SEM (cell line): ENCODE results near the genes NRIP2 and TEAD4.

GRCh38 chr12:2267584-2268110, 214.9 kb downstream of the CACNA1C start:
- PRO-cap = no peak

DNA sequence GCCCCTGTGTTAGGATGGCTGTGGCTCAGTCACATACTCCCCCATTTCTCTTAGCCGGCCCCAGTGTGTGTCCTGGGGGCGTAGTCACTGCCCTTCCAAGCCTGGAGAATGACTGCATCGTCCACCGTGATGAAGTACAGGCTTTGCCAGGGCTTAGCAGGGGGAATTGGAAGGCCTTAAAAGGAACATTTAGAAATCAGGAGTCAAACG, 293.7 kb downstream of the CACNA1C start:
- PRO-cap = no peak

- PRO-cap = no peak
Measured at GRCh38 chr12:2752609-2752986, 42.2 kb upstream of the FKBP4 start.

GRCh38 chr12:2798263-2799318, 3.8 kb downstream of the FKBP4 start:
- PRO-cap = no peak

DNA sequence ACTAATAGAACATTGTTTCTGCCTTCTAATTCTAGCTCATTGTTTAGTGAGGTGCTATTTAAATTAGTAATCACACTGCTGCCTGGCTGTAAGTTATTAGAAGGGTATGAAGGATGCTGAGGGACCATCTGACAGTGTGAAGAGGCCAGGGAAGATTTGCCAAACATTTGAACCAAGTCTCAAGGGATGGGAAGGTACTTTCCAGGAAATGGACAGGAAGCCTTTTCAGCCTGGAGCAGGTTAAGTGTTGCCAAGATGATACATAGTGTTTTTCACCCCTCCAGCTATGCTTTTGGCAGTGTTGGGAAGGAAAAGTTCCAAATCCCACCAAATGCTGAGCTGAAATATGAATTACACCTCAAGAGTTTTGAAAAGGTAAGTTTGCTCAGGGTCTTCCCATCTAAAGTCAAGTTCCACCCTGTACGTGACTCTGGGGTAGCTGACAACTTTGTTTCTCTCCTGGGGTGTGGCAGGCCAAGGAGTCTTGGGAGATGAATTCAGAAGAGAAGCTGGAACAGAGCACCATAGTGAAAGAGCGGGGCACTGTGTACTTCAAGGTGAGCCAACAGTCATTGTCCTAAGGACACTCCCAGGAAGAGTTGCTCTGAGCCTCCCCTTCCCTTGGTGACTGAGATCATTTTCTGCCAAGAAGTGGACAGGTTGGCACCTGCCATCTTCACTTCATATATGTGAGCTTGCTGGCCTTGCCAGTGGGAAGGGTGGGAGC, 5.0 kb downstream of the FKBP4 start:
- PRO-cap = no peak

DNA sequence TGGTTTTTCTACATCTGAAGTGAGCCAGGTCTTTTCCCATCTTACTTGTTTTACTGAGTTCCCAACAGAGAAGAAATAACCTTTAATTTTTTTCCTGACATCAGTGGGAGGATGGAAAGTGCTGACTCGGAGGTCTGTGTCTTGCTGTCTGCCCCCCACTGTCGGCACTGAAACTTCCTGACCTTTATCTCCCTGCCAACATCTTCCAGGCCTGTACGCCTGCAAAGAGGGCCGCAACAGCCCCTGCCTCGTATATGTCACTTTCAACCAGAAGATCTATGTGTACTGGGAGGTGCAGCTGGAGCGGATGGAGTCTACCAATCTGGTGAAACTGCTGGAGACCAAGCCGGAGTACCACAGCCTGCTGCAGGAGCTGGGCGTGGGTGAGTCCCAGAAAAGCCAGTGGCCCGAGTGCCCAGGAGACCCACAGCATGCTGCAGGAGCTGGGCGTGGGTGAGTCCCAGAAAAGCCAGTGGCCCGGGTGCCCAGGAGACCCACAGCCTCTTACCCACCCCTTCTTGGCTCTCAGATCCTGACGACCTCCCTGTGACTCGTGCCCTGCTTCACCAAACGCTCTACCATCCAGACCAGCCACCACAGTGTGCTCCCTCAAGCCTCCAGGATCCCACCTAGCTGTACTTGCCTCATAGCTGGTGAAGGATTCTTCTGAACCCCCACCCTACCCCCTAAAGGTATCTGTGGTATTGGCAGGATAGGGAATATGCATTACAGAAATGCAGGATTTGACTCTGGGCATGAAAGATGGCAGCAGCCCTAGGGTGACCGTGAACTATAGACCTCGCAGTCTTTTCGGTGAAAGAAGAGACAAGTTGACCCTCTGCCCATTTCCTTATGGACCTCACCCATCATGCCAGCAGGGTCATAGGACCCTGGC, 11.0 kb downstream of the NRIP2 start:
- PRO-cap = no peak

DNA sequence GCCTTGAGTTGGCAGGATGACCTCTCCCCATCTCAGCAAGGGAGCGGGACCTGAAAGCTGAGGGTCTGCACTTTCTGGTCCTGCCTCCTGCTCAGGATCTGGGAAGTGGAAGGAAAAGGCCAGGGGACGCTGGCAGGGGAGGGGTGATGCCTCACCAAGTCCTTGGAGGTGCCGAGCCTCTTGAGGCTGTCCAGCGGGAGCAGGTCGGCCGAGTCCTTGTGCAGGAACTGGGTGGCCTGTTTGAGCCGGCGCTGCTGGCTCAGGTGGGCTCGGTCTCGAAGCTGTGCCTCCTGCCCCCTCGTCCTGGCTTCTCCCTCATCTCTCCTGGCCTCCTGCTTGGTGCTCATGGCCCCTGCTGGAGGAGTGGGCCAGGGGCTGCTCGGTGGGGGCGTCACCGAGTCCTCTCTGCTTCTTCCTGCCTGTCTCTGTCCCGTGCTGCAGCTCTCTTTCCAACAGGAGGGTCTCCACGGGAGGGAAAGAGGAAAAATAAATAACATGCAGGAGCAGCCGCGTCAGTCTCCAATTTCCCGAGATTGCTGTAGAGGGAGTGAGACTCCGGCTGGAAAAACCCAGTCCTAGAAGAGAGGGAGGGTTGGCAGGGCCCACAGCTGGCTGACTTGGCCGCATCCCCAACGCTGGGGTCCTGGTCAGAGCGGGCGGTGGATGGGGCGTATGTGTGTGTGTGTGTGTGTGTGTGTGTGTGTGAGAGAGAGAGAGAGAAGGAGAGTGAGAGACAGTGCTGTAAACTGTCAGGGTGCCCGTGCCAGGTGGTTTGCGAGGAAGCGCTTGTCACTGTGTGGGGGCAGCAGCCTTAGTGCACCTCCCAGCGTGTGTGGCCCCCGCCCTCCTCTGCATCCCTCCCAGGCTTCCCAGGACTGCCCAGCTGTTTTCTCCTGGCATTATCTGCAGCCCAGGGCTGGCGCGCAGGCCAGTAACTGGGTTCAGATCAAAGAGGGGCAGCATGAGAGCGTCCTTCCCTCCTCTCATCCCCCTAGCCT, at the start of gene NRIP2:
NRIP2 (minus strand) TSS at position 549 of the 998 bp plus-strand sequence.
- PRO-cap = no peak

GRCh38 chr12:2893003-2893417, 2.3 kb downstream of the TULP3 start:
- PRO-cap = no peak

DNA sequence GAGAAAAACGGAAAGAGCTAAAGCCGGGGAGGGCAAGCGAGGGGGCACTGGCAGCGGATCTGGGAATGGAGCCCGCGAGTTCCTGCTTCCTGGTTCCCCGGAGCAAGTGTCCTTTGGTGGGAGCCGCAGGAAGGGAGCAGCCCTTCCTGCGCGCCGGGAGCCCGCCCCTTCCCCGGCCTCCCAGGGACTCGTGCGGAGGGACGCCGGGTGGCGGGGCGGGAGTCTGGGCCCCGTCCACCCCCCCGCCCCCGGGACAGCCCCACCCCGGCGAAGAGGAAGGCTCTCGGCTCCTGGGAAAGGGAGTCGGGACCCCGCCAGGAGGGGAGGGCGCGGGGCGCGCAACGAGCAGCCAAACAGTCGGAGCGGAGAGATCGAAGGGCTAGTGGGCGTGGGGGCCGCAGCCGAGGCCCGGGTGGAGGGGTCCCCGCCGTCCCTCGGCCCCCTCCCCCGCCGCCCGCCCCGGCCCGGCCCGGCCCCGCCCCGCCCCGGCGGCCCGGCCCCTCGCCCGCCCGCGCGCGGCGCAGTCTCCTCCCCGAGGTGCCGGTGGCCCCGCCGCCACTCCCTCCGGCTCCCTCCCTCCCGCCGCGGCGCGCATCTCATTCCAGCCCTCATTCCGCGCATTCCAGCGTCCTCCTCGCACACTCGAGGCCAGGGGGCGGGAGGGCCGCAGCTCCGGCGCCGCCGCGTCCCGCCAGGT, at the start of gene TEAD4:
TEAD4 (plus strand) TSS at position 611 of the 697 bp plus-strand sequence.
- PRO-cap = bidirectional peak, plus-strand start at position 20 of the sequence, minus-strand start outside the sequence; bidirectional peak, plus-strand start at position 611 of the sequence, minus-strand start at position 354 of the sequence

DNA sequence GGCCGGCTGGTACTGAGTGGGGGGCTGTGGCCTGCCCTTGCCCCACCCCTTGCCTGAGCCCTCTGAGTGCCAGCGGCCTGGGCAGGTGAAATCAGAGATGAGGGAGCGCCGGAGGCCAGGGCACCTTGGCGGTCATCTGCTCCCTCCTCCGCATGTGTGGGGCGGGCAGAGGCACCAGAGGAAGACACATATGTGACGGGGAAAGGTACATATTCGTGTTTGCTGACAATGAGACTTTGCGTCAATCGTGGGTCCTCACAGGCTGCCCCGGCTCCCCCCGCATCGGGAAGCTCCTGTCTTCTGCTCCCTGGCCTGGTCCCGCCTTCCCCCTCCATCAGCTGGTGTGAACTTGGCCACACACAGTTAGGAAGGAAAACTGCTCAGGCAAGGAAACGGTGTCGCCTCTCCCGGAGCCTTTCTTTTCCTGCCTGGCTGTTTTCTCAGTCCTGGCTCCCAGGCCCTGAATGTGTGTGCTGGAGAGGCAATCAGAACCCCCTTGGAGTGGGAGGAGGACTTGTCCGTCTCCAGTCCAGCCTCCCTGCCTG, 44.5 kb upstream of the TSPAN9 start:
- PRO-cap = no peak

GRCh38 chr12:3049460-3049831, 27.7 kb upstream of the TSPAN9 start:
- PRO-cap = no peak

GRCh38 chr12:3213904-3214054, 136.6 kb downstream of the TSPAN9 start:
- PRO-cap = no peak

- PRO-cap = no peak
Measured at GRCh38 chr12:3218526-3218858, 141.3 kb downstream of the TSPAN9 start.

DNA sequence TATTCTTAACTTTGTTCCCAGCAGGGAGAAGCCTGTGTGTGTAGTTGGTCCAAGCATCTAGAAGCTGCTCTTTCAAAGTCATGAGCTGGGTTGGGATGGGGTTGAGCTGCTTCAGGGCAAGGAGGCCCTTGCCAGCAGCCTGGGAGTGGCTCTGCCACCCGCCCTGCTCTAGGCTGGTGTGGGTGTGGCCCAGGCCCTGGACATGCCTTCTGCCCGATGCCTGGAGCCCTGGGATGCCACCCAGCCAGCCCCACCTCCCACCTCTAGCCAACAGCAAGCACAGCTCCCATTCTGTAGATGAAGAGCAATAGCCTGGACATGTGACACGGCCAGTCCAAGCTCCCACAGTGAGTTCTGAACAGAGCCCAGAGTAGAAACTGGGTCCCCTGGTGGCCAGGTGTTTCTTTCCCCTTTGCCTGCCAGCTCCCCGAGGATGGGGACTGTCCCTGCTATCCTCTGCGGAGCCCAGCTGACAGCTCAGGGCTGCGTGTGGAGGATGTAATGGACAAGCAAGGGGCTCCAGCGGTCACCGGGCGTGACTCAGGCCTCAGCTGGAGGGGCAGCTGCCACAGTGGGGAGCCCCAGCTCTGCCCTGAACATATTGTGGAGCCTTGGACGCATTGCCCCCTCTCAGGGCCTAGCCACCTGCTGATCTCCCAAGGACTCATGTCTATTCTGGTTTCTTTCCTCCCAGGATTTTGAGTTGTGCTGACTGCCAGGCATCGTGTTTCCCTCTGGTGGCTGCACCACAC, 165.1 kb downstream of the TSPAN9 start:
- PRO-cap = no peak

DNA sequence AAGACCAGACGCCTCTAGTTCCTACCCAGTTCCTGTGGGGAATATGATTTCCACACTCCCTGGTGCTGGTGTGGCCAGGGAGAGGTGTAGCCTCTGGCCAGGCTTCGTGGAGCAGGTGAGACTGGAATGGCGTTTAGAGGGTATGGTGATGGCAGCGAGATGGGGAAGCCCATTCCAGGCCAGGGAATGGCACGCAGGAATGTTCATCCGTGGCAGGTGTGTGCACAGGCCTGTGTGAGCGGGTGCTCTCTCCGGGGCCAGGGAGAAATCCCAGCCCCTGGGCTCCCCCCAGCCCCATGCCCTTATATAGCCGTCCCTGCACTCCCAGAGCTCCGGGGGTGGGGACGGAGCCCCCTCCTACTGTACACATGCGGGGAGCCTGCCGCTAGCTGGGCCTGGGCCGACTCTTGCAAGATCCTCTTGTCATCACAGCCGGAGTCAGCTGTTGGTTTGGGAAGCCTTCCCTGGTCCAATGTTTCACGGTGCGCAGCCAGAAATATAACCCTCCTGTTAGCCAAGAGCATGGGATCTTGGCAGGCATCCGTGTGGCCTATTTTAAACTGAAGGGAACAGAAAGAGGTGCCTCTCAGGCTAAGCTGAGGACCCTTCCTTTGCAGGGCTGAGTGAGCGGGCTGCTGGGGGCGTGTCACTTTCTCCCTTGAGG, 175.1 kb downstream of the TSPAN9 start:
- PRO-cap = no peak

GRCh38 chr12:3254937-3255736, 178.0 kb downstream of the TSPAN9 start:
- PRO-cap = no peak

- PRO-cap = no peak
Measured at GRCh38 chr12:3299939-3300673, 190.9 kb upstream of the PRMT8 start.

DNA sequence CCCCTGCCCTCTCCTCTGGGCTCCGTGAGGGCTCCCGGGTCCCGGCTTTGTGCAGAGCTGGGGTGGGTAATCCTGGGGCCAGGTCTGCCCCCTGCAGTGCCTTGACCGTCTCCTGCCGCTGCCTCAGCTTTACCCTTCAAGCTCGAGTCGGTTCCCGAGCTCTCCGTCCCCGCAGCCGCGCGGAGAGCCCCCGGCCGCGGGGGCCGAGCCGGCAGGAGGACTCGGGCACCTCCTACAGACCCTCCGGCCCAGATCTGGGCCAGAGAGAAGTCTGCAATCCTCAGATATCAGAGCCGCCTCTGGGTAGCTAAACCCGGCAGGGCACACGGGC, 996 bp downstream of the PRMT8 start:
- PRO-cap = no peak

DNA sequence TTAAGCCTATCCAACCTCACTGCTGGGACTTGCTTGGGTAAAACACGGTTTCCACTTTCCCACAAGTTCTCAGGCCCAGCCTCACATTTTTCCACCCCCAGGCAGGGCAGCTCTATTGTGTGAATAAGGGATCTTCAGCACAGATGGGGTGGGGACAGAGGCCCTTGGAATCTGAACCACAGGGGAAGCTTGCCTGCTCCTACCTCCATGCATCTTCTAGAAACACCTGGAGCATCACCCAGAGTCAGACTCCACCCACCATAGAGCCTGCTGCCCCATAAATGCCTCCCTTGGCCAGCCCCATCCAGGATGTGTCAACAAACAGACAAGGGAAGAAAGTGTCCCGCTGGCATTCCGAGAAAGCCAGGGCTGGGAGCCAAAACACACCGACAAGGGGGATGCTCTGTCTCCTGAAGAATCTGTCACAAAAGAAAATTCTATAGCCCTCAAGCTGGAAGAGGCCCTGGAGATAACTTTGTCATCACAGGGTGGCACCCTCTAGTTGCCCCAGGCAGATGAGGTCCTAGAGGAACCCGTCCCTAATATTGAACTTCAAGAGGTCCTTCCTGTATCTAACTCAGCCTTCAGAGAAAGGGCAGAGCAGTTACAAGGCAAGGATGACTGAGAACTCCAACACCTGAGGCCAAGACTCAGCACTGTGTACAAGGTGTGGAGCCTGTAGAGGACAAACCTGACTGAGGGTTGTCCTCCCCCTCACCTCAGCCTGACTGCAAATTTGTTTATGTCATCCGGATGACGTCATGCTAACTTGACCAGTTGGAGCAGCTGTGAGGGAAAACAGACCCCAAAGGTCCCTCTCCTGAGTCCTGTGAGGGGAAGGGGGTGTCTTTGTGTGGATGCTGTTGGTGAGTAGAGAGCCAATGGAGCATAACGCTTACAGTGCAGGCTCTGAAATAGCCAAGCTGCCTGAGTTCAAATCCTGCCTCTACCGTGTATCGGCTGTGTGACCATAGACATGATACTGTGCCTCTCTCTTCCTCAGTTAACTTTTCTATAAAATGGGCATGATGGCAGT, 4.5 kb downstream of the CRACR2A start:
- PRO-cap = no peak

- PRO-cap = no peak
Measured at GRCh38 chr12:3868910-3869646, 4.1 kb downstream of the PARP11 start.